Parietal lobe (tissue), 2 donors: ENCODE measurements around a stretch of chr5.

DNA sequence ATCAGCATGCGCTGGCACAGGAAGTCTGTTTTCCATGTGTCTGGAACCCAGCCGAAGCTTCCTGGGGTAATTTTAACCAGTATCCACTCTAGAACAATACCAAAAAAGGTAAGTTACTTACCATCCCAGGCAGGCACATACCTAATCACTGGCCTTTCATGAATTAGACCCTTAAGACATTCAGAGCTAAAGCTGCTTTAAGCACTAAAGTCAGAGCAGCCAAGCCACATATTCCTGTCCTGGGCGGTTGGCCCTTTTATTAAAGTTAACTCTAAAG, 6.9 kb downstream of the IL17B start:
- RAMPAGE, long total RNA, result no peak

GRCh38 chr5:149442456-149443253, 63.6 kb upstream of the IL17B start:
- RAMPAGE, long total RNA, result no peak

- RAMPAGE, long total RNA, result no peak
Measured at GRCh38 chr5:149496084-149497359, 54.7 kb downstream of the CSNK1A1 start.

DNA sequence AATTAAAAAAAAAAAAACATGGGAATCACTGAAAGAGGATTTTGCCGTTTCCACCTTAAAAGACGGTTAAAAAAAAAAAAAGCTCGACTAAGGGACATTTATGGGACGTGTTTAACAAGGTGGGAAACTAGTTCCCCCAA, 859 bp downstream of the CSNK1A1 start:
- RAMPAGE, long total RNA, result no peak

DNA sequence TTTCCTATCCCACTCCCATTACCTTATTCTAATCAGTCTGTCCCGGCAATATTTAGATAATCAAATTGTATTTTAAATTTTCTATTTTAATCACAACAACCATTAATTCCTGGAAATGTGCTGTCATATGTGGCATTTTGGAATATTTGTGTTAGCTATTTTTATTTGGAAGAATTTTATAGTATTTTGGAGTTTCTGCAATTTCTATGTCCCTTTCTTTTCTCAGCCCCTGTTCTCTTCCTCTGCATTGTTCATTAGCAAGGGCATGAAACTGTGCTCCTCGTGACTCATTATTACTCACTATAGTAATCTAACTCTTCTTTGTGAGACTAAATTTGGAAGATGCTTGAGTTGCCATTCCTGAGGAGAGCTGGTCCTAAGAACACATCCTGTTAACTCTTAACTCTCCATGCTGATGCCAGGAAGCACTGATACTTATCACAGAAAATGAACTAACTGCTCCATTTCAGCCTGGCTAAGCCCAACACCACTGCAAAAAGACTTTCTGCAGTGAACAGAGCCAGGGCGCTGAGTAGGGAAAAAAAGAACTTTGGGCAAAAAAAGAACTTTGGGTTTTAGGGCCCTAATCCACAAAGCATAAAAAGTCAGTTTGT, 10.5 kb upstream of the CSNK1A1 start:
- RAMPAGE, long total RNA, result no peak

DNA sequence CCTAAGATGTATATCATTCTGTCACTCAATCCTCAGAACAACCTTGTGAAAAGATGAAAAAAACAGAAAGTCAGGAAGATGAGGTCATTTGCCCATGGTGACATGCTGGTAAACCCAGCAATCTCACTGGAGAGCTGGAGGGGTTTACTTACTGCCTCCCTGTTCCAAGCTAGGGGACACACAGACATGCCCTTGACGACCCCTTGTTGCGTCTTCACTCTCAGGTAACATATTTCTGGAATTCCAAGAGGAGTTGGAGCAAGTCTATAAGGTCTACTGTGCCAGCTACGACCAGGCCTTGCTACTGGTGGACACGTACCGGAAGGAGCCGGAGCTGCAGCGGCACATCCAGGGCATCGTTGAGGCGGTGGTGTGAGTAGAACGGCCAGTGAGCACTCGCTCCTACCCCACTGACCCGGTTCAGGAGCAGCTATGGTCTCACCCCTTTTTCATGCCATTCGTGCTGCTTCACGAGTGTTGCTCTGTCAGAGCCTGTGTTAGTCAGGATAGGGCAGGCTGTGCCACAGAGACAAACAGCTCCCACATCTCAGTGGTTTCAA, 28.1 kb downstream of the ARHGEF37 start:
- RAMPAGE, long total RNA, result no peak

DNA sequence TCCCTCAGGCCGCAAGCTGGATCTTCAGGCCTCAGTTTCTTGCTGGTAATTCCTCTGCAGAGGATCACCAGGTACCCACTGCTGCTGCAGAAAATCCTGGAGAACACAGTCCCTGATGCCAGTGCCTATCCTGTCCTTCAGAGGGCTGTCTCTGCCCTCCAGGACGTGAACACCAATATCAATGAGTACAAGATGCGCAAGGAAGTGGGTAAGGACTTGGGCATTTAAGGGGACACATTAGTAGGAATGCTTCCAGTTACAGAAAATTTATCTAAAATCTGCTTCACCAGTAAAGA, 35.2 kb downstream of the ARHGEF37 start:
- RAMPAGE, long total RNA, result no peak

DNA sequence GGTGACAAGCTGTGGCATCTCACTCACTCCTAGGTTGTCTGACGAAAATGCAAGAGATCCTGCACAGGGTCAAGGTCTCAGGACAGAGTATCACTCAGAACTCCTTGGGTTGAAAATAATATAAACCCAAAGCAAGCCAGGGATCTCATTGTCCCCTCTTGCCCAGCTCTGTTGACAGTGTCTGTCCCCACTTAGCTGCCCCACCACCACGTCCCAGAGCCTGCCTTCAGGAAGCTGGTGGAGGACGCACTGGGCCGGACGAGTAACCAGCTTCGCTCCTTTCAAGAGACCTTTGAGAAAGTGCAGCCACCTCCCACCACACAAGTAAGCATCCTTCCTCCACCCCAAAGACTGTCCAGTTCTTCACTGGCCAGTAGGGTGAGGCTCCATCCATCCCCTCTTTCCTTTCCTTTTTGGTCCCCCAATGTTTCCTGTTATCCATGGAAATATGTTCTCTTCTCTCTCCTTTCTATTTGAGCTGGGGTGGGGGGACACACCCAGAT, 42.6 kb downstream of the ARHGEF37 start:
- RAMPAGE, long total RNA, result no peak

GRCh38 chr5:149658199-149658728, 71.8 kb upstream of the PPARGC1B start:
- RAMPAGE, long total RNA, result no peak

- RAMPAGE, long total RNA, result no peak
Measured at GRCh38 chr5:149731948-149732282, 1.8 kb downstream of the PPARGC1B start.

GRCh38 chr5:149756809-149757301, 26.7 kb downstream of the PPARGC1B start:
- RAMPAGE, long total RNA, result no peak

- RAMPAGE, long total RNA, result no peak
Measured at GRCh38 chr5:149801865-149802722, 72.0 kb downstream of the PPARGC1B start.

GRCh38 chr5:149841684-149842273, 102.8 kb downstream of the PDE6A start:
- RAMPAGE, long total RNA, result no peak

DNA sequence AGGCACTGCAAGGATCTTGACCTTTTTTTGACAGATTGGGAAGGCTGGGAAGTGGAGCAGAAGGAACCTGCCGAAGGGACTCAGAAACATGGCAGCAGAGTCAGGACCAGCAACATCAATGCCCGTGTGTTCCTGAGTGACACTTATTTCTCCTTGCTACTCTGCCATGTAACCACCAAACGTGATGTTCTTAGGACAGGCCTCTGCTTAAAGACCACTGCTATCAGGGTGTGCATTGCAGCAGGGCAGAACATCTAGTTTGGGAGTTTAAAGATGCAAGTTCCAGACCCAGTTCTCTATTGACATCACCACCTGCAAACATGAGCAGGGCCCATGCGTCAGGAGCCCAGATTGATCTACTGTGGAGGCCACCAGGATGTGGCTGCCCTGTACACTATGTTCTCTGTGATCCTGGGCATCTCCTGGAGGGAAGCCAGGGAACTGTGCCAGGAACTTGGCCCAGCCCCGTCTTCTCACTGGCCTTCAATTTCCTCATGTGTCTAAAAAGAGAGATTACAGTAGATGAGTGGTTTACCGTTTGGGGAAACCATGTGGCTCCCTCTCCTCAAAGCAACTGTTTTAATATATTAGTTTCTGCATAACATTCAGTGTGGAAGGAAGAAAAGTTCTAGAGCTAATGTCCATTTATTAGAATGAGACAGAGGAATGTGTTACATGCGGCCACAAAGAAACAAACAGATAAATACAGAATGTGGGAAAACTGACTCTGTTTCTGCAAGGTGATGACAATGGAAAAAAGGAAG, 87.1 kb downstream of the PDE6A start:
- RAMPAGE, long total RNA, result no peak

DNA sequence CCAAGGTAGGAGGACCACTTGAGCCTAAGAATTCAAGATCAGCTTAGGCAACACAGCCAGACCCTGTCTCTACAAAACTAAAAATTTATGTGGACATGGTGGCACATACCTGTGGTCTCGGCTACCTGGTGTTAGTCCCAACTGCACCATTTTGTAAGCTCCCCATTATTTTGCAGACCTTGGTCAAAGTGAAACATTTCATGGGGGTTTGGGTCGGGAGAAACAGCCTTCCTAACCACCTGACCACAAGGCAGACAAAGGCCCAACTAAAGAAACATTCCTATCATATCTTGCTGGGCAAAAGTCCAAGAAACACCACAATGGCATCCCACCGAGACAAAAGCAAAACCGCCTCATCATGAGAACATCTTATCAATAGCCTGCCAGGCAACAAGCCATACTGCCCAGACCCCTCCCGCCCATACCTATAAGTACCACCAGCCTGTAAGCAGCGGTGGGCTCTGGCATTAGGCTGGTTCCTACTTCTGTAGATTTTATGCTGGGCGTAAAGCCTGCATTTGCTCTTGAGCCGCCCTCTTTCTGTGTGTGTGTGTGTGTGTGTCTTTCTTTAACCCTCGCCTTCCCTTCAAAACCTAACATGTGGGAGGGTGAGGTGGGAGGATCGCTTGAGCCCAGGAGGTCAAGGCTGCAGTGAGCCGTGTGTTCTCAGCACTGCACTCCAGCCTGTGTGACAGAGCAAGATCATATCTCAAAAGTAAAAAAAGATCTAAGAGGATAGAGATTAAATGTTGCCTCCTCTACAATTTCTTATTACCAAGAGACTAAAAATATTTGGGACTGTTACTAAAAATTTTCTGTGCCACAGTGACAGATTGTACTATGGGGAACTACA, 56.9 kb downstream of the PDE6A start:
- RAMPAGE, long total RNA, result no peak

- RAMPAGE, long total RNA, result no peak
Measured at GRCh38 chr5:149895882-149896314, 48.7 kb downstream of the PDE6A start.

- RAMPAGE, long total RNA, result no peak
Measured at GRCh38 chr5:150036378-150036915, 35.9 kb downstream of the HMGXB3 start.

- RAMPAGE, long total RNA, result no peak
Measured at GRCh38 chr5:150052360-150052786, 34.0 kb downstream of the CSF1R start.

- RAMPAGE, long total RNA, result no peak
Measured at GRCh38 chr5:150064976-150065874, 21.1 kb downstream of the CSF1R start.

DNA sequence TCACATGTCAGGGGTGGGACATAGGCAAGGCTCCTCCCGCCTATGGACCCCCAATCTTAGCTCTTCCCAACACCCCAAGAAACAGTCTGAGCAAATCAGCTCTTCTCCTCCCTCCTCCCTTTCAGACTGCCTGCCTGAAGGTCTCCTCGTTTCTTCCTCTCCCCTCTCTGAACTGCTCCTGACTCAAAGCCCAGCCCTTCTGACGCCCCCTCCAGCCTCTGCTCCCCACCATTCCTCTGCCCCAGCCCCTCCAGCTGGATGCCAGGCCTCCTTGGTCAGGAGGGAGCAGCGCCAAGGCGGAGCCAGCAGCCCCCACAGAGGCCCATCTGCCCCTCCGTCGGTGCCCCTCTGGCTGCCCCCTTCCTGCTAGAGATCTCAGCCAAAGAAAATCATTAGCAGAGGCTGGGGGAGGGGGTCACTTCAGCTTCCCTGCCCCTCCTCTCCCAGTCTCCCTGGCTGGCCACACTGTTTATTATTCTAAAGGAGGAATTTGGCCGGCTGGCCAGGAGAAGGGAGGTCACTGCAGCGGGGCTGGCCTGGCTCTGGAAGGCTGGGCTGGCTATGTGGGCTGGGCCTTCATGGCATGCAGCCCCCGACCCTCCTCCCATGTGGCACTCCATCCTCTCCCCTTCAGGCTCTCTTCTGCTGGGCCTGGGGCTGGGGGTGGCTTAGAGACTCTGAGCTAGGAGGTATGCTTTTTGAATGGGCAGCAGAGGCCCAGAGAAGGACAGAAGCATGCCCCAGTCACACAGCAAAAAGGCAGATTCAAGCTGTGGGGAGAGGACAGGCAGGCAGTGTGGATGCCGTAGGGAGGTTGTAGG, 17.0 kb downstream of the PDGFRB start:
- RAMPAGE, long total RNA, result no peak